T-cell (primary cell): Measurements from ENCODE around the genes HIRA and C22orf39.

- PRO-cap, 7 experiments, result no peak in any of the 7 experiments
Measured at GRCh38 chr22:19197484-19198491, 19.3 kb upstream of the SLC25A1 start.

DNA sequence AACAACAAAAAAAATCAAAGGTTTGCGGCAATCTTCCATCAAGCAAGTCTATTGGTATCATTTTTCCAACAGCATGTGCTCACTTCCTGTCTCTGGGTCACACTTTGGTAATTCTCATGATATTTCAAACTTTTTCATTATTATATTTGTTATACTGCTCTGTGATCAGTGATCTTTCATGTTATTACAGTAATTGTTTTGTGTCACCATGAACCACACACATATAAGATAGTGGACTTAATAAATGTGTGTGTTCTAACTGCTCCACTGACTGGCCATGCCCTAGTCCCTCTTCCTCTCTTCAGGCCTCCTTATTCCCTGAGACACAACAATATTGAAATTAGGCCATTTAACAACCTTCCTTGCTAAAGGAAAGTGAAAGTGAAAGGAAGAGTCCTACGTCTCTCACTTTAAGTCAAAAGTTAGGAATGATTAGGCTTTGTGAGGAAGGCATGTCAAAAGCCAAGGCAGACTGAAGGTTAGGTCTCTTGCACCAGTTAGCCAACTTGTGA is 32.1 kb downstream of the CLTCL1 start:
- PRO-cap, 7 experiments, result no peak in any of the 7 experiments

GRCh38 chr22:19290732-19291566 is 570 bp downstream of the CLTCL1 start:
- PRO-cap, 7 experiments, result no peak in any of the 7 experiments

DNA sequence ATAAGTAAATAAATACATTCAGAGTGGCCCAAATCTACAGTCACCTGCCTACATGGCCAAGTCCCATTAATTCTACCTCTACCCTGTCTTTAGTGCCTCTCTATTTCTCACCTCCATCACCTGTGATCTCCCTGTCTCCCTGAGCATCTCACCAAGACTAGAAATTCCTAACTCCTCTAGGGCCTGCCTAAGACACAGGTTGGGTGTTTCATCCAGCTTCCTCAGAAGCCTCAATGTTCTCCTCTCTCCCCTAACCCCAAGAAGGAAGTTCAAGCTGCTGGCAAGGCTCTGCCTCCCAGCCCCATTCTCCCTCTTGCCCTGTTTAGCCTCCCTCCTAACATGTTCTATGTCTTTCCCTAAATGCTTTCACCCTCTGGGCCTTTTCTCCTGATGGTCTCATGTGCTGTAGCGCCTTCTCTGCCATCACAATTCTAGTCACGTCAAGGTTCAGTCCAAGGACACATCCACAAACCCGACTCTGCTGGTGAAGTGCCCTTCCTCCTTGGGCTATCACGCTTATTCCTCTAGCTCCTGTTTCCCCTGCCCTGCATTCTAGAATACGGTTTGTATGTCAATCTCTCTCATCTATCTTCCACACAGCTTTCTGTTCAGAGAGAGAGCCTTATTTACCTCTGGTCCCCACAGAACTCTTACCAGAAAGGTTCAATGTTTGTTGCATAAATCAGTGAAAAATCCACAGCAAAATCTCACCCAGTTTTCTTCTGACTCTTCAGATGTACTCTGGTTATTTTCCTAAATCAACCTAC is 5.3 kb downstream of the HIRA start:
- PRO-cap, 7 experiments, result no peak in any of the 7 experiments

- PRO-cap, 7 experiments, result peak in 7 of 7 experiments; most common plus-strand start chr22:19431822 (in 4); most common minus-strand start chr22:19431733 (in 7)
Measured at GRCh38 chr22:19431563-19432632, at the start of gene HIRA. Gene HIRA (minus strand): TSS chr22:19431733.

- PRO-cap, 7 experiments, result peak in 7 of 7 experiments; most common plus-strand start chr22:19447856 (in 4); most common minus-strand start chr22:19447692 (in 4)
Measured at GRCh38 chr22:19447329-19448027, at the start of gene C22orf39. Gene C22orf39 (minus strand): TSS chr22:19447711.

DNA sequence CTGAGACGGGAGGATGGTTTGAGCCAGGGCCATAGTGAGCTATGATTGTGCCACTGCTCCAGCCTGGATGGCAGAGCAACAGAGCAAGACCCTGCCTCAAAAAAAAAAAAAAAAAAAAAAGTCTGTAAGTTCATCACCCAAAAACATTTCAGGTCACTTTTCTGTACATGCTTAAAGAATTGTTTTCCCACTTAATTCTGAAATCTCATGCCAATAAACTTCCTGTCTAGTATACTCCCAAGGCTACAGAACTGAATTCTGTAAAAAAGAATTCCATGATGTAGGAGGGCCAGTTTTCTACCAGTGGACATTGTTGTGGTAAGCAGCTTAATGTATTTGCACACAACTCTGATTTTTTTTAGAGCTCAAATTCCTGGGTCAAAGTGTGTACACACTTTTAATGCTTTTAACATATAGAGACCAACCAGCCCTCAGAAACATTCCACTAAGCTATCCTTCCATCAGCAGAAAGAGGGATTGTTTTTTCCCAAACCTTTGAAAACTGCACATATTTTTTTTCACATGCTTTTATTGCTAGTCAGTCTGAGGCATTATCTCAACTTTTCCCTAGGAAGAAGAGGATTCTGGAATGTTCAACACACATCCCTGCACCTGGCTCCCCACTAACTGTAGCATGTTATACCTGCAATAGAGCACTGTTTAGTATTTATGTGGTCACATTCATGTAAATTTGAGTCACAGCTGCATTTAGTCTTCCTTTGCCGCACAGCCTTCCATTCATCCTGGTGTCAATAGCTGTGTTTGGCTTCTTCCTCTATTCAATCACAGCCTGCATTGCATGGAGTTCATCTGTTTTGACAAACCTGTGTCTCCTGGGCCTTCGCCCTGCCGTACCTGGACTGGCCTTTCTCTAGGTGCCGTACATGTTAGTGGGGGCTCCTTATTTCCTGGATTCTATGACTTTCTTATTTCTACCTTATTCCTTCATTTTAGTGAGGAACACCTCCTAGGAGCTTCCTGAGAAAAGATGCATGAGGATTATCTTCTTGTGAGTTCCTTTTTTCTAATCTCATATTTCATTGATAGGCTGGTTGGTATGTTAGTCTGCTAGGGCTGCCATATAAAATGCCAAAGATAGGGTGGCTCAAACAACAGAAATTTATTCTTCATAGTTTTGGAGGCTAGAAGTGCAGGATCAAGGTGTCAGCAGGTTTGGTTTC is 3.9 kb upstream of the C22orf39 start:
- PRO-cap, 7 experiments, result peak in 1 of 7 experiments; most common minus-strand start position 619 of the sequence (in 1)

DNA sequence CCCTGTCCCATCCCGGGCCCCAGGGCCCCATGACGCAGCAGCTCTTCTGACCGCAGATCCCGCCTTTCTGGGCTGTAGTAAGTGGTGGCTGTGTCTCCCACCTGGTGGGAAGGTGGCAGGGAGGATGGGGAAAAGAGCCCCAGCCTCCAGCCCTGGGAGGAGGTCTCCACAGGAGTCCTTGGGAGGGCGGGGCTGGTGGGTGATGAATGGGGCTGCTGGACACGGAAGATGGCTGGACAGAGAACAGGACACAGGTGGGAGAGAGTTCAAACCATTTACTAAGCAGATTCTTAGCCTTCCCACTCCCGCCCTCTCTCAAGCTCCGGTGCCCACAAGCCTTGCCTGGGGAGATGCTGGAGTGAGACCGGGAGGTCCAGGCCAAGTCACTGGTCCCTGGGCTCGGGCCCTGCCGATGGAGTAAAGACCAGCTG is 1.4 kb downstream of the CLDN5 start:
- PRO-cap, 7 experiments, result no peak in any of the 7 experiments

DNA sequence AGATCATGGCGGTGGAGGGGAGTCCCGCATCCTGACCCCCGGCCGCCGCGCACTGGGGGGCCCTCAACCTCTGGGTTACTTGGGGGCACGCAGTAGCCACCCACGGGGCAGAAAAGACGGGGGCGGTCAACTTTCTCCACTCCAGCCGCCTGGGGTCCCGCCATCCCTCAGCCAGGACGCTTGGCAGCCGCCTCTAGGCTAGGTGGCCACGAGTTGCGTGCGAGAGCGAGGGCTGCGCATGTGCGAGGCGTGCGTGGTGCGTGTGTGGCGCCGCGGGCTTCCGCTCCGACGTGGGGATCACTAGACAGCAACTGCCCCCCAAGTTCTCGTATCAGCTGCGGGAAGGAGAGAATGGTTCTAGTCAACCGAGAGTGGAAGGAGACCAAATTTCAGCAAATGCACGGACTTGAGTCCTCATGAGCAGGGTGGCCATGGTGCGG is 42.4 kb upstream of the CLDN5 start:
- PRO-cap, 7 experiments, result no peak in any of the 7 experiments

DNA sequence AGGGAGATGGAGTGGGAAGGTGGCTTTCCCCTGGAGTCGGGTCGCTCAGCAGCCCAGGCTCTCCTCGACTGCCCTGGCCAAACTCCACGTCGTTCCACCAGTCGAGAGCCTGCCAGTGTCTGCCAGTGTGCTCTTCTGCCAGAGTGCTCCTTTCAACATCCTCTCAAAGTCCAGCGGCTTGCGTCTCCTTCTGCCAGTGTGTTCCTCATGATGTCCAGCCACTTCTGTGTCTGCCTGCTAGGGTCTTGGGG is 62.6 kb upstream of the CLDN5 start:
- PRO-cap, 7 experiments, result no peak in any of the 7 experiments

DNA sequence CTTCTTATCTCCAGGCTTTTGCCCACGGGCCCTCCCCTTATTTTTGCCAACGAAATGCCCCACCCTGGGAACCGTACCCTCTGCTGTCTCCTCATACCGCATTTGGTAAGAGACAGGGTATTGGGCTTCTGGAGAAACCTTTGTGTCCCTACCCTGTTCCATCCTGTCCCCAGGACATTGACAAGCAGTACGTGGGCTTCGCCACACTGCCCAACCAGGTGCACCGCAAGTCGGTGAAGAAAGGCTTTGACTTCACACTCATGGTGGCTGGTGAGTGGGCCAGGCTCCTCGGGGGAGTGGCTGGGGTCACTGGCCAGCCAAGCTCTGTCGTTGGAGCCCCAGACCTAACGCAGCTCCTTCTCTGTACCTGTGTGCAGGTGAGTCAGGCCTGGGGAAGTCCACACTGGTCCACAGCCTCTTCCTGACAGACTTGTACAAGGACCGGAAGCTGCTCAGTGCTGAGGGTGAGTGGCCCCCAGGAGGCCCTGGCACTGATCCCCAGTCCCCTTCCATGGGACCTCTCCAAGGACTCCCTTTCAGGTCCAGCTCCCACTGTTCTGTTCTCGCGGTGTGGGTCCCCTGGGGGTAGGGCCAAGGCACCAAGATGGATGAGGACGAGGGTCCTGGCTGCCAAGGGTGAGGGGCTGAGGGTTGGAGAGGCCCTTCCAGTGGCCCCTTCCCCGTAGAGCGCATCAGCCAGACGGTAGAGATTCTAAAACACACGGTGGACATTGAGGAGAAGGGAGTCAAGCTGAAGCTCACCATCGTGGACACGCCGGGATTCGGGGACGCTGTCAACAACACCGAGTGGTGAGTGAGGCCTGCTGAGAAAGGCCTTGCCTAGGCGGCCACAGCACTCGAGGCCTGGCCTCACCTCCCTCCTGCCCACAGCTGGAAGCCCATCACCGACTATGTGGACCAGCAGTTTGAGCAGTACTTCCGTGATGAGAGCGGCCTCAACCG is 3.6 kb upstream of the GP1BB start:
- PRO-cap, 7 experiments, result no peak in any of the 7 experiments

GRCh38 chr22:19730623-19731297 is 7.4 kb downstream of the GP1BB start:
- PRO-cap, 7 experiments, result no peak in any of the 7 experiments

- PRO-cap, 7 experiments, result no peak in any of the 7 experiments
Measured at GRCh38 chr22:19765436-19766568, 5.2 kb downstream of the TBX1 start.

GRCh38 chr22:19767625-19768393 is 7.2 kb downstream of the TBX1 start:
- PRO-cap, 7 experiments, result no peak in any of the 7 experiments

GRCh38 chr22:19853974-19854729 is 522 bp downstream of the GNB1L start:
- PRO-cap, 7 experiments, result no peak in any of the 7 experiments

GRCh38 chr22:19877870-19878588 is 23.4 kb upstream of the GNB1L start:
- PRO-cap, 7 experiments, result no peak in any of the 7 experiments

DNA sequence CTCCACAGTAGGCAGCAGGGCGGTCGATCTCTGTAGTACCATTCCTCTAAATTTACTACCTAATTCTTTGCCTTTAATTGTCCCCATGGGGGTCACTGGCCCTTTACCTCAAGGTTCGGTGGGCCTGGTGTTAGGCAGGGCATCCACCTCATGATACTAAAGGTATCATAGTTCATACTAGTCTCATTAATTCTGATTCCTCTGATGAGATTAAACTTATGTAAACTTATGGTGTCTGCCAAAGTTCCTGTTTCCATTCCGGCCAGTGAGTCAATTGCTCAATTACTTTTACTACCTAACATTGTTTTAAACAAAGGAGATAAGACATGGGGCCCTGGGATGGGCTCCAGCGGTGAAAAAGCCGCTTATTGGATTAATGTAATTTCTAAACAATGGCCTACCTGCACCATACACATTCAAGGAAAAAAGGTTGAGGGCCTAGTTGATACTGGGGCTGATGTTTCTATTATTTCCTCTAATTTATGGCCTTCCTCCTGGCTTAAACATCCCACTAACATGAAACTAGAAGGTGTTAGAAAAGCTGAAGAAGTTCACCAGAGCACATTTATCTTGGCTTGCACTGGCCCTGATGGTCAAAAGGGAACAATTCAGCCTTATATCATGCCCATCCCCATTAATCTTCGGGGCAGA is 3.4 kb upstream of the COMT start:
- PRO-cap, 7 experiments, result no peak in any of the 7 experiments

DNA sequence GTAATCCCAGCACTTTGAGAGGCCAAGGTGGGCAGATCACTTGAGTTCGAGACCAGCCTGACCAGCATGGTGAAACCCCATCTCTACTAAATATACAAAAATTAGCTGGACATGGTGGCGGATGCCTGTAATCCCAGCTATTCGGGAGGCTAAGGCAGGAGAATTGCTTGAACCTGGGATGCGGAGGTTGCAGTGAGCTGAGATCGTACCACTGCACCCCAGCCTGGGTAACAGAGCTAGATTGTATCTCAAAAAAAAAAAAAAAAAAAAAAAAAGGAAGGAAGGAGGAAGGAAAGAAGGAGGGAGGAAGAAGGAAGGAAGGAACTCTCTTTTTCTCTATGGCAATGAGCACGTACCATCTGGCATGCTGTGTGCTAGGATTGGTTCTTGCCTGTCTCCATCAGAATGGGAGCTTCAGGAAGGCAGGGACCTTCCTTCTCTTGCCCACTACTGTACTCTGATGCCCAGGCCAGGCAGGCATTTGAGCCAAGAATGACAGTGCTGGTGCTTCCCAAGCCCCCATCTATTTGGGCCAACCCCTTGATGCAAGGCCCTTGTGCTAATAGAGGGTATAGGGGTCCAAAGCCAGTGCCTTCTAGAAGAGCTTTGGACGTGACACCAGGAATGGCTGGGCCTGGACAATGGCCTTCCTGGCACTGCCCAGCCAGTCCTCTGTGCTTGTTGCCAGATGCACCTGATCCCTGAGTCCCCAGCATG is 10.7 kb upstream of the DGCR8 start:
- PRO-cap, 7 experiments, result no peak in any of the 7 experiments

GRCh38 chr22:20093330-20093961 is 13.4 kb downstream of the DGCR8 start:
- PRO-cap, 7 experiments, result no peak in any of the 7 experiments

DNA sequence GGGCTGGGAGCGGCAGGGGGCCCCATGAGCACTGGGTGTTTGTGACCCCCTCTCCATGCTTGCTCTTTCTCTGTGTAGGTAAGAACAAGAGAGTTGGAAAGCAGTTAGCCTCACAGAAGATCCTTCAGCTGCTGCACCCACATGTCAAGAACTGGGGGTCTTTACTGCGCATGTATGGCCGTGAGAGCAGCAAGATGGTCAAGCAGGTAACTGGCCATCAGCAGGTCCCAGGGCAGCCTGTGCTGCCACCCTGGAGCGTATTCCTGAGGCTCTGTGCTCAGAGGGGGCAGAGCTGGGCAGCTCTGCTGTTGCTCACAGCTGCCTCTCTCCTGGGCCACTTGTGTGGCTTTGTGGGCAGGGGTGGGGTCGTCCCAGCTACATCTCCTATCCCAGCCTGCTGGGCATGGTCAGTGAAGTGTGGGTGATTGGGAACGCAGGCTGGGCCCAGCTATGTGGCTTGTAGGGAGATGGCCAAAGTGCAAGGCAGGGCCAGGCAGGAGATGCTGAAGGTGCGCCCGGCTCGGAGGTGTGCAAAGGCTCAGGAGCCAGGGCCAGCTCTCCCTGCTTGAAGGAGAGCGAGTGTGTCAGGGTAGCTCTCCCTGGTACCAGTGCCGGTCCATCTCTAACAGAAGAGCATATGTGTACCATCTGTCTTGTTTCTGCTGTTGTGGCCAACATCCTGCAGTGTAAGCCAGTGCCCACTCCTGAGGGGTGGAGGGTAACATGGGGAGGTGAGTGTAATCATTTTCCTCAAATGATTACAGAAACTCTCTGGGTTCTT is 8.5 kb upstream of the RANBP1 start:
- PRO-cap, 7 experiments, result no peak in any of the 7 experiments